Ishikawa (cell line): ENCODE measurements around a stretch of chr4.

GRCh38 chr4:89297532-89298697 is 9.7 kb downstream of the GPRIN3 start:
- RRBS = no CpG with 5 or more reads among the region's 6 CpGs

GRCh38 chr4:89308206-89308610 is 608 bp upstream of the GPRIN3 start:
- RRBS = no CpG with 5 or more reads among the region's 7 CpGs

- RRBS = no CpG with 5 or more reads among the region's 1 CpG
These were observed 91.3 kb downstream of the SNCA start for GRCh38 chr4:89745602-89746057.

DNA sequence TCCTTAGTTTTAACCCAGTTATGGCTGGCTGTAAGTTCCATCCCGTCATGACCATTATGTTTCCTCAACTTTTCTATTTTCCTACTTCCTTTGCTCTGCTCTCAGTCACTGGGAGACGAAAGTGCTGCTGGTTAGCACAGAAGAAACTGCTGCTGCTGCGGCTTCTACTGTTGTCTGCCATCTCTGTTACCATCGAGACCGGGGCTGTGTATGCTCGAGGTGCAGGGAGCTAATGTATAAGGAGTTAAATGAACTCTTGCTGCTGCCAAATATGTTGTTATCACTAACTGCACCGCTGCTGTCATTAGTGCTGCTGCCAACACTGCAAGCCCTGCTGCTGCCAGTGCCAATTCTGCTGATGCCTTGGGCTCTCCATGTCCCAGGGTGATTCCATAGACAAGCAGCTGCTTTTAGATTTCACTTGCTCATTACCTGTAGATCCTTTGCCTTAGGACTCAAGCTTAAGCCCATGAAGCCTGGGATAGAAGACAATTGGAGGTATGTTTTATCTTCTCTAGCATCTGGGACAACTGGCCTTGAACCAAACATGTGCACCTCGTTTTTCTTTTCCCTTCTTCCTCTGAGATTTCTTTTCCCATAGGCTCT is 107.8 kb downstream of the CCSER1 start:
- RRBS = no CpG with 5 or more reads among the region's 8 CpGs

- RRBS = no CpG with 5 or more reads among the region's 22 CpGs
These were observed 138.3 kb downstream of the GRID2 start for GRCh38 chr4:92441969-92442604.

DNA sequence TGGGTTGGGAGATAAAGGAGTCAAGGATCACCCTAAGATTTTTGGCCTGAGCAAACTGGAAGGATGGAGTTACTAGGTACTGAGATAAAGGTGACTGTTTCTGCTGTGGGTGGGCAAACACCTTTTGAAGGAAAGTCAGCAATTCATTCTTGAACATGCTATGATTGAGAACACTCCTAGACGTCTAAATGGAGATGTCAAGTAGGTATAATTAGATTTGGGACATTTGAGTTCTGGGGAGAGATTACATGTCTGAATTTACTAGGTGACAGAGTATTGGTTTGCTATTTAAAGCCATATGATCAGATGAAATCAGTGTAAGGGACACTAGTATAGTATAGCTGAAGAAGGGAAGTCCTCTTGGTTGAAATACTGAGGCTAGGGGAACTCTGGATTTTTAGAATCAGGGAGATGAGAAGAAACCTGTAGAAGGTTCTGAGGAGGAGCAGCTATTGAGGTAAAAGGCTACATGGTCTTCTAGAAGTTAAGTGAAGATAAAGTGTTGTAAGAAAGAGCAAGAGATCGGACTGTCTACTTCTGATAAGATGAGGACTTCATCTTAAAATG is 20.0 kb downstream of the SMARCAD1 start:
- RRBS = no CpG with 5 or more reads among the region's 2 CpGs

DNA sequence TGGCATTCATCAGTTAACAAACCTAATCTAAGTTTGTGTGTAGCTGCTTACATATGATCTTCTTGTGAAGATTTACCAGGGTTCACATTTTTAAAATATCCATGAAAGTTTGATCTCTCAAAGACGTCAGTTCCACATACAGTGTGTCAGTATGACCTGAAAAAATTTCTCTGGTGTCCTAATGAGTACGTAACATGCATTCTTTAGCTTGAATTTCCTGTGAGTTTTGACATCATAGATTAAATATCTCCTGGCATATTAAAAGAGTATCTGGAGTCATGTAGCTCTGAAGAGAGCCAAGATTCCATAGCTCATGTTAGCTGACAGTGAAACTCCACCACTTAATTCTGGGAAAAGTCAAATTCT is 43.9 kb upstream of the PDLIM5 start:
- RRBS = no CpG with 5 or more reads among the region's 2 CpGs

DNA sequence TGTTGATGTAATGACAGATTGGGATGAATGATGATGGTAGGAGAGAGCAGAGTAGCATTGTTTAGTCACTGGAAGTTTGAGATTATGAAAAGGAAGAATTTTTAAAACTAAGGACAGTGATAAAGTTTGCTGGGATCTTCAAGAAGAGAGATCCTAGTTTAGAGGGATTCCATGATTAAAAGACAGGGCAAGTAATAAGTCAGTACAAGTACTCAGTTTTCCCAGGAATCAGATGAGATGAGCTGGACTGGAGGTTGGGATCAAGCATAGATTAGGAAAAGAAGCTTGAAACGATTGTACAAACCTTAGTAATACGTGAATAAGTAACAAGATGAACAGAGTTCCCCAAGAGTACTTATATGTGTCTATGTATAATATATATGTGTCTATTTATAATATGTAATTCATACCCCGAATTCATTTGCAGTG is 87.2 kb downstream of the PDLIM5 start:
- RRBS = no CpG with 5 or more reads among the region's 3 CpGs

DNA sequence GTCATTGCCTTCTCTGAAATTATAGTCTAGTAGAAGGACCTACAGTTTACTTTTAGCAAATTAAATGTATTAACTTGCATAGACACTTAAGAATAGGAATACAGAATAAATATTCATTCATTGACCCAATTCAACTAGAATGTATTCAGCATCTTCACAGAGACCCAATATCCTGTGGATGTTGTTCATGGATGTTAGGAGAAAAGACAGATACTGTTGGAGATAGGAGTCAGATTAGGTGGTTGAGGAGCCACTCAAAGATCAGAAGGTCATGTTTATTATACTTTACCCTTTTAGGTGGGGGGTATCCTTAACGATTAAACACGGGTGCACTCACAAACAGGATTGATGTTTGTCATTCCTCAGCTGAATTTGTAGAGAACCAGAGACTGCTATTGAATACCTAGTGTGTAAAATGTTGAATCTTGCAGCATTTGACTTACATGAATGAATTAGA is 121.0 kb downstream of the PDLIM5 start:
- RRBS = no CpG with 5 or more reads among the region's 2 CpGs

DNA sequence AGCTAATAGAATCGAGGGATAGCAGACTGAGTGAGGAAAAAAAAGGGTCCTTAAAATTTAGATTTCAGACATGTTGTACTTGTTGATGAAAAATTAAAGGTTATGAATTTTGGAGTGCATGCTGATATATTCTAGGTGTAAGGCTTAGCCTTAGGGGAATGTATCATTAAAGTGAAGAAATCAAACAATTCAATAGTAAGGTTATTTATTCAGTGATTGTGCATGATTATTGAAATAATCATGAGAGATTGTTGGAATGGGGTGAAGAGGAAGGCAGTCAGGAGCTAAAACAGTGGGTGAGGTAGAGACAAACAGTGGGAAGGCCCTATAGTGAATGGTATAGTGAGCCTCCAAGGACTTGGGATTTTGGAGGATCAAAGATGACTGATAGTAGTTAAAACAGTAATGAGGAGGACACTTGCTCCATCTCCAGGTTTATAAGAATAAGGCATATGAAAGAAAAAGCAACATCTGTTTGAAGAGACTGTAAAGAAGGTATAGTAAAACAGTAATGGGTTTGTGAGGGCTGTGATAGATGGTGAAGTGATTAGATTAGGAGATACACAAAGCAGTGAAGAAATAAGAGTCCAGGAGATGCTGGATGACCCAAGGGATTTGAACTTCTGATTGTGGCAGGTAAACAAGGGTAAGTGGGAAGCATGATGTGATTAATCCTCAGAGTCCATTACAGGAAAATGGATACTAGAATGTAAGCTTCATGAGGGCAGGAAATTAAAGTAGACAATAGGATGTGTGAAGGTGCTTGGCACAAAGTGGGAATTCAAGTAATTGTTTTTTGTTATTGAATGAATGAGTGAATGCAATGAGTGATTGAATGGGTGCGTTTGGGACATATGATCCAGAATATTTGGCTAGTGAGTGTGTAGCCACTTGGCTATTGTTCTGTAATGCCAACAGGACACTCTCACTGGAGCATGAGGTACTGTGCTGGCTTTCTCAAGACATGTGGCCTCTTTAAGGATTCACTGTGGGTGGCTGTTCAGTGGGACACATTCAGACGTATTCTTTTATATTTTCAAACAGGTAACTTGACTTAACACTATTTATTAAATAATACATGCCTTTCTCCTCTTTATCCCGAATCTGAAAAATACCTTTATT is 148.1 kb downstream of the PDLIM5 start:
- RRBS = no CpG with 5 or more reads among the region's 4 CpGs

- RRBS = no CpG with 5 or more reads among the region's 3 CpGs
These were observed 124.2 kb upstream of the BMPR1B start for GRCh38 chr4:94633578-94634011.

GRCh38 chr4:95544572-95545399 is 4.0 kb downstream of the UNC5C start:
- RRBS = no CpG with 5 or more reads among the region's 3 CpGs

- RRBS = no CpG with 5 or more reads among the region's 1 CpG
These were observed 1144.0 kb downstream of the PDHA2 start for GRCh38 chr4:96983871-96984216.

GRCh38 chr4:98288559-98288942 is 27.4 kb downstream of the RAP1GDS1 start:
- RRBS = no CpG with 5 or more reads among the region's 4 CpGs

- RRBS = no CpG with 5 or more reads among the region's 2 CpGs
These were observed 138.8 kb downstream of the RAP1GDS1 start for GRCh38 chr4:98399790-98400519.

DNA sequence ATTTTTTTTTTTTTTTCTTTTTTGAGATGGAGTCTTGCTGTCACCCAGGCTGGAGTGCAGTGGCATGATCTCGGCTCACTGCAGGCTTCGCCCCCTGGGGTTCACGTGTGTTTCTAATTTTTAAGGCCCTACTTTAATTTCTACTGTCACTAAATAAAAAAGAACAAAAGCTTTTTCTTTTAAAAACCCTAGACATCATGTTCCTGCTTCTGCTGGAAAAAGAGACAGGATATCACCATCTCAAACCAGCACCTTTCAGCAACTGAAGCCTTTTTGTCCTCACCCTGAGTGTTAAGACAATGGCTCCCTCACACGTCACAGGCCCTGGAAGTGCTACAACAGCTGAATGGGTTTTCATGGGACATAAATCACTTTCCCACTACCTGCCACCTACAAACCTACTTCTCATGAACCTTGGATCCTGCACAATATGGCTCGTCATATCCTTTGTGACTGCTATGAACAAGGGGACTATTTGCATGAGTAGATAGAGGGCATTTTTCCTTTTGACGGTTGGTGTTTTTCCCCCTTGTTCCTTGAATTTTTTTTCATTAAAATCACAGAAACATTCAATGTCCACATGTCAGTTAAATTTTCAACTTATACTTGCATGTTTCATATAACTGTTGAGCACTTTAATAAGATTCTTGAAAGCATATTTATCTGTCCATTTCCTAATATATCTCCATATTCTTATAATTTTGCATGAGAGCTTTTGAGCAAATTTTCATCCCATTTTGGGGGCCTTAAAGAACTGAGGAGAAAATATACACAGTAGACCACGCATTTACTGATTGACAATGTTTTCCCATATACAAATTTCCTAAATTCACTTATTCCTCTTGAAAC is 93.5 kb downstream of the TSPAN5 start:
- RRBS = no CpG with 5 or more reads among the region's 7 CpGs

DNA sequence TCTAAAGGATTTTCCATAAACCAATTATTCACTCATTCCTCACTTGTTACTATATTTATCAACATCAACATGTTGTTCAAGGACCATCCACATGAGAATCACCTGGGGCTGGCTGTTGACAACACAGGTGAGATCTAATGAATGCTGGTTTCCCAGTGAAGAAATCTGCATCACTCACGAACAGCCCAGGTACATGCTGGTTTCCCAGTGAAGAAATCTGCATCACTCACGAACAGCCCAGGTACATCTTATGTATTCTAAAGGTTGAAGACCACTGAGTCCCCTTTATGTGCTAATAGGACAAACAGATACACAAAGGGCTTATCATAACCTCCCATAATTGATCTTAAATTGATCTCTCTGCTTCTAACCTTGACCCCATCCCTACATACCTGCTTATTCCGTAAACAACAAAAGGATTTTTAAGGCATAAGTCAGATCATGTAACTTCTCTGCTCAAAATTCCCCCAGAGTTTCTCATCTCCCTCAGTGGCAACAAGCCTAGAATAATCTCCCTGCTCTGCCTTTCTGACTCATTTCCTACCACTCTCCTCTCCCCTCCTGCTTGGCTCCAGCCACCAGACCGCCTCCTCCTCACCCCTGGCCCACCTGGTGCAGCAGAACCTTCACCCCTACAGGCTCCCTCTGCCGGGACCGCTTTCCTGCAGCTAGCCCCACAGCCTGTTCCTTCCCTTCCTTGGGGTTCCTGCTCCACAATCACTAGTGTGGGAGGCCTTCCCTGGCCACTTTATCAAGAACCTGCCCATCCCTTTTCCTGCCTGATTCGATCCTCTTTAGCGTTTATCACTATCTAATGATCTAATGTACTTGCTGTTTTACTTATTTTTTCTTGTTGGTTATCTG is 32.2 kb downstream of the TSPAN5 start:
- RRBS = no CpG with 5 or more reads among the region's 8 CpGs

- RRBS = no CpG with 5 or more reads among the region's 9 CpGs
These were observed 972 bp upstream of the METAP1 start for GRCh38 chr4:98994544-98994954.

- RRBS = no CpG with 5 or more reads among the region's 4 CpGs
These were observed 26.4 kb downstream of the ADH5 start for GRCh38 chr4:99062164-99062706.

GRCh38 chr4:99205434-99206029 is 13.5 kb downstream of the ADH6 start:
- RRBS = no CpG with 5 or more reads among the region's 4 CpGs